Type B pancreatic cell (in vitro differentiated cells): ENCODE data around the gene PLCE1.

DNA sequence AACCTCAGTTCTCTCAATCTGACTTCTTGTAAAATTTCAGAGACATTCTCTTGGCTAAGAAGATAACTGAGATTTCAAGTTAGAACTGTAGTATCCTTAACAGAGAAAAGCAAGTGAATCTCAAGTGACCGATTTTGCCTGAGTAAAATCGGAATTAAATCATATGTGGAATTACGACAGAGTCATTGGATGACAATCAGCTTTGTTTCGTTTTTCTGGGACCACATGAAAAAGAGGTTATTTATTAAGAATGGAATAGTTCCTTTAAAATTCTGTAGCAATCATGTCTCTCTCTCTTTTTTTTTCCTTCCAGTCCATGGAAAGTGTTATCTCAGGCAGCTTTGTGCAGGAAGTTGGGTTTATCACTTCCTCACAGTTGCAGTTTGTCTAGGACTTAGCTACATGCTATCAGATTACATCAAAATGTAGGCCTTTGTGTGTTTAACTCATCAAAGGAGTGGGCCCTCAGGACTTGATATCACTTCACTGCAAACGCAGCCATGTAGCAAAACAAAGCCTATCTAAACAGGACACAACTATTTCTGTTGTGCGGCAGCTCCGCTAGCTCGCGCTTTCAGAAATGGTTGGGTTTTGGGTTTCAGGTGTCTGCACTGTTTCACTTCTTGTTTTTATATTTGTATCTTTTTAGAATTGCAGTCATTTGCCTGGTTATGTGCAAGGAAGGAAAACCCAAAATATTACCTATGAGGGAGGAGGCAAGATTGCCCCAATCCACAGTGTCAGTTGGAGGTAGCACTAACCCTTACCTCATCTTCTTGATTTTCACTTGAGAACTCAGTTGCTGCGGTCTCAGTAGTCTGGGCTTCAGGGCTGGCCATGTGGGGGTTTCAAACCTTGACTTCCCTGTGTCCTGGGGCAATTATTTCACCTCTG, 66.5 kb downstream of the HHEX start:
- PRO-cap, result no peak

DNA sequence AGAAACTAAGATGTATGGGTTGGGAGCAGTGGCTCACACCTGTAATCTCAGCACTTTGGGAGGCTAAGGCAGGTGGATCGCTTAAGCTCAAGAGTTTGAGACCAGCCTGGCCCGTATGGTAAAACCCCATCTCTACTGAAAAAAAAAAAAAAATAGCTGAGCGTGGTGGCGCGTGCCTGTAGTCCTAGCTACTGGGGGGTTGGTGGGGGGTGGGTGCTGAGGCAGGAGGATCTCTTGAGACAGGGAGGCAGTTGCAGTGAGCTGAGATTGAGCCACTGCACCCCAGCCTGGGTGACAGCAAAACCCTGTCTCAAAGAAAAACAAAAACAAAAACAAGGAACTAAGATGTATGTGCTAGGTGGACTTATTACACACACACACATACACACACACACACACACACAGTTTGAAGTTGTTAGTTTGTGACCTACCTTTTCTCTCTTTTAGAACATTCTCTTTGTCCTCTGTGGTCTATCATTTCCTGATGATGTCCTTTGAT, 53.4 kb downstream of the EXOC6 start:
- PRO-cap, result no peak

GRCh38 chr10:93235693-93236241, 162.1 kb downstream of the CYP26A1 start:
- PRO-cap, result no peak

DNA sequence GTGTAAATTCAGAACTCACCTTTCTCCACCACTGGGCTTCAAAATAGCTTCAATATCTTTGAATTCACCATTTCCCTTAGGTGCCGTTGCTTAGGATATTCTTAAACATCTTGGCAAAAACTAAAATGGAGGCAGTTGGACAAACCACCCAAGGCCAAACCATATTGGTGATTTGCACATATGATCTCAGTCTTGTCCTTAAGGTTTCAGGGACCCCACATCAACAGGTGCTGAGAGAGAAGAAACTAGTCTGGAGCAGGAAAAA, 184.7 kb downstream of the CYP26A1 start:
- PRO-cap, result no peak

DNA sequence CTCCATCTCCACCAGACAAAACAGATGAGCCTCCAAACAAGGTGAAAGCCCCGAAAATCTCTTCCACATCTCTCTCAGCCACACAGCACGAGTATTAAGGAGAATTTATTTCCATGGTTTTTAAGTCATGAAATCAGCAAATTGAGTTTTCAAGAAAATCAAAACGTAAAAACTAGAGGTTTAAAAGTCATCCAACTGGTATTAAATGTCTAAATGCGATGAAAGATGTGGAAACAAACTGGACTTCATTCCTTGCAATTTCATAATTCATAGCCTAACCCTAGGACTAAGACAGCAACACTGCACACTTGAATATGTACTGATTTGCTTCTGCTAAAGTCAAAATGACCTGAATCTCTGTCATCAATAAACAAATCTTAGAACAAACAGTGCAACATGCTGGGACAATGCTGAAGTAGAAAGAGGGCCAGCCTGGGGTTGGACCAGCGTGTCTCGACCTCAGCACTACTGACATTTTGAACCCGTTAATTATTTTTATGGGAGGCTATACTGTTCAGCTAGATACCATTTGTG, 47.2 kb downstream of the MYOF start:
- PRO-cap, result no peak

DNA sequence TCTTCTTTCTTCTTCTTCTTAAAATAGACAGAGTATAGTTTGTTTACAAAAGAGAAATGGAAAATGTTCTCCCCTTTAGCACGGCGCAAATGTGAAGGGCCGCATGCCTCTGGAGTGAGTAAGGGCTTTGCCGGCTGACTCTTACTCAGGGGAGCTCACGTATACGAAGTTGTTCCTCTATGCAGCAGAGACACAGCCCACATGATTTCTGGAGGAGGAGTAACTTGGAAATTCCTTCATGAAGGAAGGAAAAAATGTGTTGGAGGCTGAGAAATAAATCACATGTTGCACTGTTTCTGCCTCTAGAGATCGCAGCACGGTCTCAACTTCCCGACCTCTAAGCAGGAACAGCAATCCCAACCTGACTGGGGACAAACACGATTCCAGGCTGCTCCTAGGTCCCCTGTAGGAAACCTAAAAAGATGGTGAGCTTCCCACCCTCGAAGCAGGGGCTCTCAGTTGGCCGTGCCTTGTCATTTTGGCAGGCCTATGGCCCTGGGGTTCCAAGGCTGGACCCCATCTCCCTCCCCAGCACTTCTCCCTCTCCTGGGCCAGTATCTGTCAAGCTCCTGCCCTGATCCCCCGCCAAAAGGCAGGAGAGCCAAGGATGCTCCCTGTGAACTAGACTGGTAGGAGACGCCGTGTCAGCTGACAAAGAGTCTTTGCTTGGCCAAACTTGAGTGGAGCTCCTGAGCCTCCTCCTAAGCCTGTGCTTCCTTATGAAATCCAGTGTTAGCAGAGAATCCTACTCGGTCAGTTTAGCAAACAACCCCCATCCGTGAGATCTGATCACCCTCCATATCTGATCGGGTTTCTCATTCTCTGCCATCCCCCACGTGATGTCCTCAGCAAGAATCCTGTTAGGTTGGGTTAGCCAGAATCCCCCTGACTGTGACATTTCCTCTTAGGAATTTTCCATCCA, 44.6 kb downstream of the MYOF start:
- PRO-cap, result bidirectional peak, plus-strand start at position 137 of the sequence, minus-strand start outside the sequence

DNA sequence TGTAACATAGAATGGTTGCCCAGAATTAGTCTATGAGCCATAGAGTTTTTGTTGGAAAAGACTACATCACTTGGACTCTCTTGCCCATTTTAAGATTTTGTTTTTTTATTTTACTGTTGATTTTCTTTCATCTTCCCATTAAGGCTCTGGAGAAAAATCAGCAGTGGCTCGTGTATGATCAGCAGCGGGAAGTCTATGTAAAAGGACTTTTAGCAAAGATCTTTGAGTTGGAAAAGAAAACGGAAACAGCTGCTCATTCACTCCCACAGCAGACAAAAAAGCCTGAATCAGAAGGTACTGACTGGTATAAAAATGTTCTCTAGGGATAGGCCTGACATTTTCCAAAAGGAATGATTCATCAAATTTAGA, 18.8 kb downstream of the CEP55 start:
- PRO-cap, result no peak

DNA sequence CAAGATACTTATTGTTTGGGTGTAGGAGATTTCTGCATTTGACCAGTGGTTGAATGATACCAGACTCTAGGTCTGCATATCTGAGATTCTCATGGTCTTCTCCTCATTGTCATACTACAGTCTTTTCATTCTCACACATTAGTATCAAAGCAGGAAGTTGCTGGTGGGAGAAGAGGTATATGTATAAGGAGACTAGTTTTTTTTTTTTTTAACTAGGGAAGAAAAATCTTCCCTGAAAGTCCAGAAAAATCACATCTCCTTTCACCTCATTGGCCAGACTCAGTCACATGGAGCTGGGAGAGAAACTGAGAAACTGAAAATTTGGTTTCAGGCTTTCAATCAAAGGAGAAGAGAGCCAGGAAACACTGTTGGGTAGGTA, 25.1 kb upstream of the SLC35G1 start:
- PRO-cap, result no peak

GRCh38 chr10:93916803-93917413, 23.1 kb downstream of the SLC35G1 start:
- PRO-cap, result no peak

DNA sequence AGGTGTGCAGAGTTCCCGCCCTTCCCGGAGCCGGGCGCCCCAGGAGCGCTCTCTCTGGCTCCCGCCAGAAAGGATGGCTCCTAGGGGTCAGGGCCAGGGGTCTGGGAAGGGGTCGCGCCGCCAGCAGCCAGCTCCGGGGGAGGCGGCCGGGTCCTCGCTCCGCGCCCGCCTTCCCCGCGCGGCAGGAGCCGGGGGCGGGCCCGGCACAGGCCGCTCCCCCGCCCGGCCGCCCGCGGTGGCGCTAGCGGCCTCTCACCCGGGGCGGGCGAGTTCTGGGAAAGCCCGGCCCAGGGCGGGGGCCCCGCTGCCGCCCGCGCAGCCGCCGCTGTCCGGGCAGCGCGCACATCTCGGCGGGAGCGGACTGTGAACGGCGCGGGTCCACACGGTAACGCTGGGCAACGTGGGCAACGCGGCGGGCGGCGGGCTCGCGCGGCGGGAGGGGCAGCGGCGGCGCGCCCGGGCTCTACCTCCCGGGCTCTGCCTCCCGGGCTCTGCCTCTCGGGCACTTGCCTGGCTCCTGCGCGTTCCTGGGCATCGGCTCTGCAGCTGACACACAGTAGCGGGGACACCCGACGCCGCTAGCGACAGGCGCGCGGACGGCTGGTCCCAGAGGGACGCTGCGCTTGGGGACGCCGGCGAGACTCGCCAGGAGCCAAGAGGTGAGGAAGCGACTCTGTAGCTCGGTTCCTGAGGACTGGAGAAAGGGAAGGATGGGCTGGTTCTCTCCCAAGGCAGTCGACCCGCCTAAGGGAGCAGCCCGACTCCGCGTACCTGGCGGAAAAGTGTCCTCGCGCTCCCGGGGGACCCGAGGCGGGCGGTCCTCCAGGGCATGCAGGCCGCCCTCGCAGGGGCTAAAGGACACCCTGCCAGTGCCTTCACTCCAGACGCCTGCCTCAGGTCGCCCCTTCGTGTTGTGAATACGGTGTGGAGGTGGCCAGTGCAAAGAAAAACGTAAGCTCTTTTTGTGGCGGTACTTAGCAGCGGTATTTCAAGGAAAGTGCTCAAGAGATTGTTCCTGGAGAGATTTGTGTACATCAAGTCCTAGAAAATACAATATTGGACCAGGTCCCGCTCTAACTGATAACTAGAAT, at the start of gene PLCE1:
TSS of gene PLCE1 (plus strand) at position 332 of the 1,091 bp plus-strand sequence.
- PRO-cap, result bidirectional peak, plus-strand start at position 343 of the sequence, minus-strand start at position 183 of the sequence

DNA sequence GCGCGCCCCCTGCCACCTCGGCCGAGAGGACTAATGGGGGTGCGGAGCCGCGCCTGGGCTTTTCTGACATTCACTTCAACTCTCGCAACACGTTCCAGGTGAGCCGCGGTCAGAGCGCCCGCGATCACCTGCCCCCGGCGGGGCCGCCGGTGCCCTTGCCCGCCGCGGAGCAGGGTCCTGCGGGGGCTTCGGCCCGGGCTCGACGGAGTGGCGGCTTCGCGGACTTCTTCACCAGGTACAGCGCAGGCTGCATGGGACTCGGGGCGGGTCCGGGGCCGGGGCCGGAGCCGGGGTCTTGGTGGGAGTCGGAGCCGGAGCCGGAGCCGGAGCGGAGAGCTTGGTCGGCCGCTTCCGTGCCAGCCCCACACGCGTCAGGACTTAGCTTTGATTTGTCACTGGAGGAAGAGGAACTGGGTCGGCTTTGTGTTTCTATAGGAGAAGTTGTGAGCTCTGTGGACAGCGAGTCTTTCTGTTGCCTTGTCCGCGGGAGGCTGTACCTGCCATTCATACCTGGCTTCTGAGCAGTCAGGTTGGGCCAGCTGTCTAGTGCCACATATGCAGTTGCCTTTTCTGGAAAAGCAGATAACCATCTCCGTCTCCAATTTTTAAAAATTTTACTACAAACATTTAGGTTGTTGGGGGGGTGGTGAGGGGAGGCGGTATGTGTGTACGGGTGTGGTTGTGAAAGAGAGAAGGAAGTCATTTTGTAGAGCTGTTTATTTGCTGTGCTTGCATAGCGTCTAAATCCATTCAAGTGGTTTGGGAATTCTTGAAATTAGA, 1.2 kb downstream of the TBC1D12 start:
- PRO-cap, result bidirectional peak, plus-strand start at position 434 of the sequence, minus-strand start at position 380 of the sequence

GRCh38 chr10:95071029-95071694, 1.9 kb upstream of the CYP2C8 start:
- PRO-cap, result no peak

- PRO-cap, result bidirectional peak, plus-strand start at chr10:95231160, minus-strand start at chr10:95231131
These were observed 36.7 kb downstream of the ACSM6 start for GRCh38 chr10:95230498-95231304.

DNA sequence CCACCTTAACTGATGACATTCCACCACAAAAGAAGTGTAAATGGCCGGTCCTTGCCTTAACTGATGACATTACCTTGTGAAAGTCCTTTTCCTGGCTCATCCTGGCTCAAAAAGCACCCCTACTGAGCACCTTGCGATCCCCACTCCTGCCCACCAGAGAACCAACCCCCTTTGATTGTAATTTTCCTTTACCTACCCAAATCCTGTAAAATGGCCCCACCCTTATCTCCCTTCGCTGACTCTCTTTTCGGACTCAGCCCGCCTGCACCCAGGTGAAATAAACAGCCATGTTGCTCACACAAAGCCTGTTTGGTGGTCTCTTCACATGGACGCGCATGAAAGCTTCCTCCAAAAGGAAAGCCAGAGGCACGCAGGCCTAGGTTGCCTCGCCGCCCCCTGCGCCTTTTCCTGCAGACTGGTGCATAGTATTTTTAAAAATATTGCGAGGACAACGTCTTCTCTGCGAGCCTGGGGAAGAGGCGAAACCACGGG, 37.3 kb downstream of the ACSM6 start:
- PRO-cap, result unidirectional peak, minus-strand start at position 403 of the sequence

GRCh38 chr10:95289219-95289464, 1.7 kb downstream of the PDLIM1 start:
- PRO-cap, result bidirectional peak, plus-strand start at chr10:95289300, minus-strand start at chr10:95289044

GRCh38 chr10:95473890-95474730, 87.1 kb downstream of the SORBS1 start:
- PRO-cap, result no peak

DNA sequence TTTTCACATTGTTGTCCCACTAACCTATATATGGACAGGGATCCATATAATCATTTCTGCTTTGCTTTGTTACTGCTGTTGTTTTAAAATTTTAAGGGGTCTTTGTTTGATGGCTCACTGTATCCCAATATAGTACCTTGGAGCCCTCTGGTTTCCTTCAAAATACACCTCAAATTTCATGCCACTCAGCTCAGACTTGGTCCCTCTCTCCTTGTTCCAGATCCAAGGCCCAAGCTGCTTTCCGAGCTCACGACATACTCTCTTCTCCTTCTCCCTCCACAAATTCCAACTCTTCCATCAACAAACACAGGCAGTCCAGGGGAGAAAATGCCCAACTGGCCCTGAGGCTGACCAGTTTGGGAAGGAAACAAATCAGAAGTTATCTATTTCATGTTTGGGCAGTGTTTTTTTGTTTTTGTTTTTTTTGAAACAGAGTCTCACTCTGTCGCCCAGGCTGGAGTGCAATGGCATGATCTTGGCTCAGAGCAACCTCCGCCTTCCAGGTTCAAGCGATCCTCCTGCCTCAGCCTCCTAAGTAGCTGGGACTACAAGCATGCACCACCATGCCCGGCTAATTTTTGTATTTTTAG, 65.6 kb downstream of the SORBS1 start:
- PRO-cap, result no peak

DNA sequence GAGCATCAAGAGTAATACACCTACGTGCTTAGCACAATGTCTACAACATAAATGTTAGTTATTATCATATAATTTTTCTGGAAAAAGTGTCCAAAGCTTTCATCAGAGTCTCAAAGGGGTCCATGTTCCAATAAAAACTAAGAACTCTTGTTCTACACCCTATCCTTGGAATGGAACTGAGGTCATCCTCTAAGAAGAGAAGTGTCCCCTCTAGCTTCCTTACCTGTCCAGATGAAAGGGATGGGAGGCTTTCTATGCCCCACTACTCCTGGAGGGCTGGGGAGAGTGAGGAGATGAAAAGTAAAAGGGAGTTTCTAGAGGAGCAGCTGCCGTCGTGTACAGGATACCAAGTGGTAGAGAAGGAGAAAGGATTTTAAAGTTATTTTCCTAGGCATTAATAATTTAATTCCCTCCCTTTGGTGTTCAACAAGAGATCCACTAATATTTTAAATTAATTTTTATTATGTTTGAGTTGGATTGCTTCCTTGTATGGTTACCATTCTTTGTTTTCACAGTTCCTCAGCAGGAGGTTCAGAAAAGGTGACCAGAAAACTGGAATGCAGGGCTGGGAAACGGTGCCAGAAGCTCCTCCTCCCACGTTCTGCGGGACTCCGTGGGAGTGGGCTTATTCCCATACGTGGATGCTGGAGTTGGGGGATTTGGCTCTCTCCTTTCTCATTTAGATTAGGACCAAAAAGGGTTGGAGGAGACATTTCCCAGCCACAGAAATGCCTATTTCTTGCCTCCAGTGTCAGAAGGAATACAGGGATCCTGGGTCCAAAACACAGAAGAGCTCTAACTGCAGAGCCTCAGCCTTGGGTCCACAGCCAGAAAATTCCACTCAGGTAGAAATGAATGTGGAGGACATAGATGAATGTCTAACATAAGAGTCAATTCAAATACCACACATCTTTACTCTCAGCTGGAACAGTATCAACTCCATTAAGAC, 56.2 kb downstream of the SORBS1 start:
- PRO-cap, result no peak

- PRO-cap, result no peak
These were observed 20.5 kb downstream of the SORBS1 start for GRCh38 chr10:95540317-95541453.

GRCh38 chr10:95741567-95742385, 14.2 kb upstream of the ENTPD1 start:
- PRO-cap, result no peak